Natural killer cell (primary cell): ENCODE measurements around a stretch of chr17.

DNA sequence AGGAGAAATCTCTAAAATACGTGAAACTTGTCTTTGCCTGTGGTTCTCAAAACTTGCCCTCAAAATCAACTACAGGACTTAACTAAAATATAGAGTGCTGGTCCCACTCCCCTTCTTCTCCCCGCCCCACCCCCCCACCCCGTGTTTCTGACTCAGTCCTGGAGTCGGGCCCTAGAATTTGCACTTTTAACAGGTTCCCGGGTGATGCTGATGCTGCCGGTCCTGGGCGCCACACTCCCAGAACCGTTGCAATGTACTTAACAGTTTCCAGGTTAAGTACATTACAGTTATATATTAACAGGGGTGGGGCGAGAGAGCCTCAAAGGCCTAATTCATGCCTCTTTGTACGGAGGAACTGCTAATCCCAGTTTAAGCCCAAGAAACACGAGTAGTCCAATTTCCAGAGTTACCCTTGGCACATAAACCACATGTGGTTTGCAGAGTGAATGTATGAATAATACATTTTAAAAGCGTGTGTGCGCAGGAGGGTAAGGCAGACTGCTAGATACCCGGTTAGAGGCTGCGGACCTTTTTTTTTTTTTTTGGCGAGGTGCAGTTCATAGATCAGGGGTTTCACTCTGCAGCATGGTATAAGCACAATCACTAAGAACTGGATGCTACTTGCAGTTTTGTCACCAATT is 866 bp downstream of the COX11 start:
- PRO-cap = no peak

DNA sequence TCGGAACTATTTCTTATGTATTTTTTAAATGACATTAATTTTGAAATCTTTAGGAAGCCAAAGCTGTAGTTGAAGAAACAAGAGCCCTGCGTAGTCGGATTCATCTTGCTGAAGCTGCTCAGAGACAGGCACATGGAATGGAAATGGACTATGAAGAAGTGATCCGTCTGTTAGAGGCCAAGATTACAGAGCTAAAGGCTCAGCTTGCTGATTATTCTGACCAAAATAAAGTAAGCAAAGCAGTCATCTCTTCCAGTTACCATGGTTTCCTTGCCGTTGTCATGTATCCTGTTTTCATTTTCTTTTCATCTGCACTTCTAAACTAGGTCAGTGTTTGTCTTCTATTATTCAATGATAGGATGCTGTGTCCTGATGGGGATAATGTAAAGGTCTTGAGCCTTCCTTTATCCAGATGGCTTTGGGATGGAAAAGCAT is 104.3 kb downstream of the STXBP4 start:
- PRO-cap = no peak

GRCh38 chr17:55265133-55265350 is 282 bp downstream of the HLF start:
- PRO-cap = no peak

DNA sequence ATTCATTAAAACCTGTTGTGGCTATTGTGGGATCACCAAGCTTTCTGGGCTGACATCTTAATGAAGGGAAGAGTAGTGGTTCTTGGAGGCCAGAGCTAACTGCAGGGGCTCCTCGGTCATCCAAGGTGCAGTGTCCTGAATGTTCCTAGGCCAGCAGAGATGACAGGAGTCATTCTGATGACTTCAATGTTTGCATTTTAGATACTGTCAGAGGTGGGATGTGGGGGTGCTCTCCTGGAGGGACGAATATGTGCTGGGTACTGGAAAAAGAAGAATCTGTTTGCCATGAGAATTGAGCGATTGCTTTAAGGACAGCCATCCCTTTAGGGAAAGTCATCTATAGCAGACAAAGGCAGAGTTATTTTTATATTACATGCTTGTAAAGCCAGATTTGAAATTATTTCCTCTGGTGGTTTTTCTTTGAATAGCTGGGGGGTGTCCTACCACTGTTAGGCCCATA is 7.3 kb downstream of the HLF start:
- PRO-cap = no peak

GRCh38 chr17:55283171-55284038 is 18.6 kb downstream of the HLF start:
- PRO-cap = no peak

DNA sequence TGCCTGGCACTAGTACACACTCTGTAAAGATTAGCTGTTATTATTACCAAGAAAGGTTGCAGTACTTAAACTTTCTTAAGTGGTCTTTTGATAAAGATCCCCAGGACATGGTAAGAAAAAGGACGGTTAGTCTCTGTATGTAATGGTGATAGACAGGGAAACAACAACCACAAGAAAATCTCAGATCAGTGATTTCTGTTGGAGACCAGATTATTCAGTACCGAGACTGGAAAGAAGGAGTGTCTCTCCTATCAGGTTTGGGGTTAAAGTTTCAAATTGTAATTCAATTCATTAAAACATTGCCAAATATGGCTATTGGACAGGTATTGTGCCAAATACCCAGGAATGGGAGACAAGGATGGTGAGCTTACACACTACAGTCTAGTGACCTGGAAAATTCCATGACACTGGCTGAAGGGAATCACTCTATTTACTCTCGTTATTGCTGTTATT is 24.9 kb upstream of the MMD start:
- PRO-cap = no peak

DNA sequence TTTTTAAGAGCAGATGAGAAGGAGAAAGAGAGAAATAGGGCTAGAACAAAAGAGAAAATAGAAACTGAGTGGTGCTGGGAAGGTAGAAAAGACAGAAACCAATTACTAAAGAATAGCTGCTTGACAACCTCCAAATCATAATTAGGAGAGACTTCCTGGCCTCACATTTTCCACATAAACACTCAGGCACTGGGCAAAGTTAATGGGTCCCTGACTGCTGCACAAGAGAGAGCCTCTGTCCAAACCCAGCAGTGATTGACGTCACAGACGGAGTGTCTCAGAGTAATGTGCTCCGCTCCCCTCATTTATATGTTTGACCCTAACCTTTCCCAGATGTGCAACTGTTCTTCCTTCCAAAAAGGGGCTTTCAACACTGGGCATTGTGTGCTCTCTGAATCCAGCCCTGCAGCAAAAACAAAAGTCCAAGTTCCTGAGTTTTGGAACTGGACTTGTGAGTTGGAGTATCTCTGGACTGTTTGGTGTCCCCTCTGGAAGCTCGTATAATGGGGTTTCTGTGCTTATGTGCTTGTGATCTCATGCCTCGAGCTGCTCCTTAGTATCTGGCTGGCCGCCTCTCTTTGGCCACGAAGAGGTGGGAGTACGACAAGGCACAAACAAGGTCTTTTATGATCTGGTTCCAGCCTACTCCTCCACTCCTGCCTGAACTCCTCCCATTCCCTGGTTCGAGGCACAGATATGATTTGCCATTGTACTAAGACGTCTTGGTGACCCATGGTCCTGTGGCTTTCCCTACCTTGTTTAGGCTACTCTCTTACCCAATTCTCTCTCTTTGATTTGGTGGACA is 135.0 kb downstream of the TMEM100 start:
- PRO-cap = no peak

DNA sequence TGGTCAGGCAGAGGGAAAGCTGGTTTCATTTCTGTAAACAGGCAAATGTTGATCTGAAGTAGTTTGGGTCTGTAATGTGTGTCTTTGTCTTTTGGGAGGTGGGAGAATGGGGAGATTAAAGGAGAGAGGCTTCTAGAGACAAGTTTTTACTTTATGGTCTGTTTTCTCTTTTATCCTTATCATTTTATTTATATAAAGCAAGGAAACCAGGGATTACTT is 289 bp downstream of the ANKFN1 start:
- PRO-cap = no peak

DNA sequence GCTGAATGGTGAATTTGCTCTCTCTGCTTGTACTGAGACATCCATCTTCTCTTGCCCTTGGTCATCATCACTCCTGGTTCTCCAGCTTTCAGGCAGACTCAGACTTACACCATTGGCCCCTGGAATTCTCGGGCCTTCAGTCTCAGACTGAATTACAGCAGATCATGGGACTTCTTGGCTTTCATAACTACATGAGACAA is 26.2 kb upstream of the NOG start:
- PRO-cap = no peak

DNA sequence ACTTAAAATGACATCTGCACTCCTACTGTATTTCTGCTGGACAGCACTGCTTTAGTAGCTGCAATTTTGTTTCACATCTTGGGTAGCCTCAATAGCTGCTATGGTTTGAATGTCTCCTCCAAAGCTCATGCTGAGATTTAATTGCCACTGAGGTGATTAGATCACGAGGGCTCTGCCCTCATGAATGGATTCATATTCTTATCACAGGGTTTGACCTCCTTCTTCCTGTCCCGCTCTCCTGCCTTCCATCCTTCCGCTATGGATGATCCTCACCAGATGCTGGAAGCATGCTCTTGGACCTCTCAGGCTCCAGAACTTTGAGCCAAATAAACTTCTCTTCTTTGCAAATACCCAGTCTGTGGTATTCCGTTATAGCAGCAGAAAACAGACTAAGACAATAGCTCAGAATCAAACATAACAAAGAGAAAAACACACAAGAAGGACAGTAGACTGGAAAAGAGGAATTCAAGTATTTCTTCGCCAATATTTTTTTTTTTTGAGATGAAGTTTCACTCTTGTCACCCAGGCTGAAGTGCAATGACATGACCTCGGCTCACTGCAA is 7.8 kb downstream of the TRIM25 start:
- PRO-cap = no peak

GRCh38 chr17:57106455-57107184 is 21.6 kb downstream of the AKAP1 start:
- PRO-cap = no peak

GRCh38 chr17:57257208-57257800 is 981 bp downstream of the MSI2 start:
- PRO-cap = unidirectional peak, minus-strand start at chr17:57257334; unidirectional peak, minus-strand start at chr17:57257638

DNA sequence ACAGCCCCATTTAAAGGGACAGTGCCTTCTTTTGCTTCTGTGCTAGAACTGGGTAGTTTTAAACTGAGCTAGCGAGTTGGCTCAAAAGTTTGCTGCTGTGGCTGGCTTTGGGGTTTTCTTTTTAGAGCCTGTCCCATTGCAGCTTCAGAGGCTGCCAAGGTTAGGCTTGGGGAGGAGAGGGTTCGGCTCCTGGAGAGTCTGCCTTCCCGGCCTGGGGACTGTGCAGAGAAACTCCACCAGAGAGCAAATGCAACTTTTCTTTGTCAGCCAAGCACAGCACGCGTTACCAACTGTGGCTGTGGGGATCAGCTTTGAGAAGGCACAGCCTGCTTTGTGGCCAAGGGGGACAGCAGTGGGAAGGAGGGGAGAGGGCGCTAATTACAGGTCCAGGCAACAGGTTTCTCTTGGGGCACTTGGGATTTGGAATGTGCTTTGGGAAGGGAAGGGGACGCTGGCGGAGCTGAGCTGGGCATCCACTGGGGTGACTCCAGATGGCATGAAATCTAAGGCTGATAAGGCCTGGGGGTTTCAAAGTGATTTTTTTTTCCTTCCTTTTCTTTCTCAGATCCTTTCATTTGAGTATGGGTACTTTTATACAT is 2.2 kb downstream of the MSI2 start:
- PRO-cap = no peak

- PRO-cap = no peak
Measured at GRCh38 chr17:57355093-57355976, 99.0 kb downstream of the MSI2 start.

GRCh38 chr17:57357769-57358534 is 101.6 kb downstream of the MSI2 start:
- PRO-cap = no peak

GRCh38 chr17:57369840-57370748 is 113.8 kb downstream of the MSI2 start:
- PRO-cap = no peak

GRCh38 chr17:57408978-57409627 is 152.8 kb downstream of the MSI2 start:
- PRO-cap = no peak

- PRO-cap = no peak
Measured at GRCh38 chr17:57410139-57410548, 153.8 kb downstream of the MSI2 start.

DNA sequence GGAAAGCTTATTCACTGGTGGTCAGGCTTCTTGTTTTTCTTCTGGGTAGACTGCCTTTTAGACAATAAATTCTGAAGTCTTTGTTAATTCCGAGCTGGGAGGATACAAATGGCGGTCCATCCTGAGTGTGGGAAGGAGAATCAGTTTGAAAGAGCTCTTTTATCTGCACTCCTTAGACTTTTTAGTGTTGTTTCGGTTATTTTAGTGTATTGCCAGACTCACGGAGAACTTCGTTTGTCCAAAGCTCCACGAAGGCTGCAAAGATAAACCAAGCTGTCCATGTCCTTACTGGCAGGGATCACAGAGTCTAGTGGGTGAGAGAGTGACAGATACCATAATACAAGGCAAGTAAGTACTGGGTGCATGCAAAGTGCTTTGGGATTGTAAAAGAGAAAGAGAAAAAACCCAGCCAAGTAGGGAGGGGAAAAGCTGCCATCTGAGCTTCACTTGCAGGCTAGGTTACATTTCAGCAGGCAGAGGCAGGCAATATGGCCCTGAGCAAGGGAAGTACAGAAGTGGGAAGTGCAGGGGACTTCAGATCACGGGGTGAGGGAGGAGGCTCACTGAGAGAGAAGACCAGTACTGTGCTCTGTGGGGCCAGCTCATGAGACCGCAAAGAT is 230.4 kb downstream of the MSI2 start:
- PRO-cap = no peak

- PRO-cap = no peak
Measured at GRCh38 chr17:57622653-57623334, 122.3 kb downstream of the CCDC182 start.